ENCODE measurements around a stretch of chr16.

- PRO-cap = no peak
- RRBS = no CpG with 5 or more reads among the region's 14 CpGs
Observed at GRCh38 chr16:84984555-84985213, 26.7 kb downstream of the ZDHHC7 start.

GRCh38 chr16:85018654-85019145 lies 7.4 kb upstream of the ZDHHC7 start:
- PRO-cap = no peak
- RRBS = 83% methylated on average over 1 of the region's 12 CpGs

DNA sequence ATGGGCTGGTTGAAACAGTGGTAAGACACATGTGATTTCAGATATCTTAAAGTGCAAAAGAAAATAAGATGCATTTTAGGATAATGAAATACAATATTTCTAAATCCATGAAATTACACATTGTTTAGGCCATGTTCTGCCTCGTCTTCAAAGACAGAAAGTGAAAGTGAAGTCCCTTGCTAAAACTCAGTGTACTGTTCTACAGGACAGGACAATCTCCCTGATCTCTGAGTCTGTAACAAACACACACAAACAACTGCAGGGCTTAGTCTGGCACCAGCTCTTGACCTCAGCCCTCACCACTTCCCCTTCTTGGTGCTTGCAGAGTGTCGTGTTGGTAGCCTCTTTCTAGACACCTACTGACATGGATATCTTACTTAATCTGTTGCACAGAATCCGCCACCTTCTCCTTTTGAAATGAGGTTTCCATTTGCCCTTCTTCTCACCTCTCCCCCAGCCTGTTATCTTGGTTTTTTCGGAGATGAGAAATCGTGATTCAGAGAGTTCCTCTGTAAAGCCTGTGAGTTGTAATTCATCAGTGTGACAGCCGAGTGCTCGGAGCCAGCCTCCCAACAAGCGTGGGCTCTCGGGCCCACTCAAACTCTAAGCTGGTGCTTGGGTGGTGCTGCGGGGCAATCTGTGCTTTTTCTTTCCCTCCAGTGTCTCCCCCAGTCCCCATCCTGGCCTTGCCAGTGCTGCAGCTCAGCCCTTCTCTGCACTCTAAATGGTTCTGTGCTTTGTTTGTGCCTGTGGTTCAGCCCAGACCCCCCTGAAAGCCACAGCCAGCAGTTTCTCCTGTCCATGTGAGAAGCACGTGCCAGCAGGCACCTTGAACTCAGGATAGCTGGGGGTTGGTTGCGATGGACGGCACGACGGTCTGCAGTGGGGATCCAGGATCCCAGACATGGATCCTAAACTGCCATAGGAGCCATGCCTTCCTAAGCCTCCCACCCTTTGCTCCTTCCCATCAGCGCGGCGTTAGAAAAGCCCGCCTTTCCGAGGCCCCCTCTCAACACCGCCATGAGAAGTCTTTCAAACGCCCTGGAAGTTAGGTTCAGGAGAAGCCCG lies 28.0 kb downstream of the KIAA0513 start:
- PRO-cap = no peak
- RRBS = no CpG with 5 or more reads among the region's 23 CpGs

DNA sequence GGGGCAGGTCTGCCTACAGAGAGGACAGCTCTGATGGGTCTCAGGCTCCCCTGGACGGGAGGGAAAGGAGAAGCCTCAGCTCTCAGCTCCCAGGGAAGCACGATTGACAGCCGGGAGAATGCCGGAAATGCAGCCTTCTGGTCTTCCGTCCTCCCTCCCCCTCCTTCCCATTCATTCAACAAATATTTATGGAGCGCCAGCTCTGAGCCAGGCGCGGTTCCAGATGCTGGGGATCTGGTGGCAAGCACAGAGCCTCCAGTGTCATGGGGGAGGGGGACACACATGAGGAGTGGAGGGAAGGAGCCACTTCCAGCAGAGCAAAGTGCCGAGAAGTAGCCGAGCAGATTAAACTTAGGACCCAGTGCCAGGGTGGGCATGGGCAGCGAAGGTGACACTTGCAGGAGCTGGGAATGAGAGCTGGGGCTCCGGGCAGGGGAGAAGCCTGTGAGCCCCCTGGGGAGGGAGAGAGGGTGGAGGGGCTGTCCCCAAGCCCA lies 62.1 kb upstream of the CIBAR2 start:
- PRO-cap = no peak
- RRBS = 20% methylated on average over 1 of the region's 12 CpGs

DNA sequence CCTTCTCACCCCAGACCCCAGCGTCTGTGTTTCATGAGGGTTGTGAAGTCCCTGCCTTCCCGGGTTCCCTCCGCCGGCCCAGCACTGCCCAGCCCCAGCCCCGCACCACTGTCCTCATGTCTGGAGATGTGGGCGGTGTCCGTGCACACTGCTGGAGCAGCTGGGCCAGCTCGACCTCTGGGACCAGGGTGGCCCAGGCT lies 199.5 kb upstream of the CIBAR2 start:
- PRO-cap = no peak
- RRBS = no CpG with 5 or more reads among the region's 8 CpGs

GRCh38 chr16:85313632-85314137 lies 201.4 kb upstream of the CIBAR2 start:
- PRO-cap = no peak
- RRBS = 13% methylated on average over 1 of the region's 8 CpGs

DNA sequence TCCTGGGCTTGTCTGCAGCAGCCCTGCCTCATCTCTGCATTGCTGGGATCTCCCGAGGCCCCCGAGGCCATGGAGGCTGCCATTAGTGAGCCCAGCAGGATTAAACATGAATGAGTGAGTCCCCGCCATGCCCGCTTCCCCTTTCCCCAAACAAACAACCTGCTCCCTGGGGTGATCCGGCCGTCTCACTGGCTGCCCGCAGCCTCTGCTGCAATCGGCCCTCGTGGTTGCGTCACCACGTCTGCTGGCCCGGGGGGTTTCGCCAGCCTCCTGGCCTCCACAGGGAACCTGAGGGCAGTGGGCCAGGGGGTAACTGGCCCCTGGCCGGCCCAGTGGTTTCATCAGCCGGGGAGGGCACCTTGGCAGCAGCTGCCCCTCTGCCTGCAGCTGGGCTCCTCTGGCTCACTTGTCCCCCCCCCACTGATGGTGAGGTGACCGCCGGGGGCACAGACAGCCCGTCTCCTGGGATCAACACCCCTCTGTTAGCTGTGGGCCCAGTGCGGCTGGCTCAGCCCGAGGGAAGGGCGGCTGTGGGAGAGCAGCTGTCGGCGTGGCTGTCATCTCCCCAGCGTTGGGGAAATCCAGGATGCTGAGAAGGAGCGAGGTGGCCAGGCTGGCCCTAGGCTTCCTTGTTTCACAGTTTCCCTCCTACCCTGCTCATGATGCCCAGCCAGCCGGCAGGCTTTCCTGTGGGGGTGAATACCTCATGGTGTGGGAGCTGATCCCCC lies 88.1 kb upstream of the GSE1 start:
- PRO-cap = no peak
- RRBS = 47% methylated on average over 12 of the region's 26 CpGs

GRCh38 chr16:85529607-85530120 lies 83.5 kb upstream of the GSE1 start:
- PRO-cap = no peak
- RRBS = 80% methylated on average over 1 of the region's 10 CpGs

- PRO-cap = no peak
- RRBS = no CpG with 5 or more reads among the region's 12 CpGs
Observed at GRCh38 chr16:85561177-85561625, 51.9 kb upstream of the GSE1 start.

- PRO-cap = unidirectional peak, minus-strand start at chr16:85563587; unidirectional peak, minus-strand start at chr16:85563656; unidirectional peak, plus-strand start at chr16:85564023
- RRBS = no CpG with 5 or more reads among the region's 27 CpGs
Observed at GRCh38 chr16:85563184-85564241, 49.6 kb upstream of the GSE1 start.

DNA sequence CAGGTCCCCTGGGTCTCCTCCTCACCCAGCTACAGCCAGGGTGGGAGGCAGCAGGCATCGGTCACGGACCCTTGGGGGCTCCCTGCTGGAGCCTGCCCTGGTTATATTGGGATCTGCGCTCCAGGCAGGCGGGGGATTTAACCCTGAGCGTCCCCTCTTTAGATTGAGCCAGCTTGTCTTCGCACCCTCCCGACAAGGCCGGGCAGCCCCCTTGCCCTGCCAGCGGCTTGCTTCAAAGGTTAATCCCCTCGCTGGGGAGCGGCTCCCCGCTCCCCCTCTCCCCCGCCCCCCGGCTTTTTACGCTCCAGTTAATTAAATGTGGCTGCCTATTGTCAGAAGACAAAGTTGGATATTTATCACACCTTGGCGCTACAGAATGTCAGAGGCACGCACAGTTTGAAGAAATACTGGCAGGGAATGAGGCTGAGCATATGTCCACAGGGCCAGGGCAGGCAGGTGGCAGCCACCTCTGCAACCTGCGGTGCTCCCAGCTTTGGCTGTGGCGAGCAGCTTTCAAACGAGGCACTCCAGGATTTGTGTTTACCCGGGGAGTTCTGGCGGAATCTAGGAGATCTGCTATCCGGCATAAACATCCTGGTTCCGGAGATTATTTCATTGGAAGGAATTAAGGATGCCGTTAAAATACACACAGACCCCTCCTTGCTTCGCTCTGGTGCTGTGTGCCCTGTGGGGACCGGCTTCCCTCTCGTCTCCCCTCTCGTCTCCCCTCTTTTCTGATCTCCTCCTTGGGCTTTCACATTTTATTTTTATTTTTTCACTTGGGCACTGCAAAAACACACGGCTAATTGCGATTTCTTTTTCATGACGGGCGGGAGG lies 38.1 kb upstream of the GSE1 start:
- PRO-cap = no peak
- RRBS = 20% methylated on average over 10 of the region's 33 CpGs

DNA sequence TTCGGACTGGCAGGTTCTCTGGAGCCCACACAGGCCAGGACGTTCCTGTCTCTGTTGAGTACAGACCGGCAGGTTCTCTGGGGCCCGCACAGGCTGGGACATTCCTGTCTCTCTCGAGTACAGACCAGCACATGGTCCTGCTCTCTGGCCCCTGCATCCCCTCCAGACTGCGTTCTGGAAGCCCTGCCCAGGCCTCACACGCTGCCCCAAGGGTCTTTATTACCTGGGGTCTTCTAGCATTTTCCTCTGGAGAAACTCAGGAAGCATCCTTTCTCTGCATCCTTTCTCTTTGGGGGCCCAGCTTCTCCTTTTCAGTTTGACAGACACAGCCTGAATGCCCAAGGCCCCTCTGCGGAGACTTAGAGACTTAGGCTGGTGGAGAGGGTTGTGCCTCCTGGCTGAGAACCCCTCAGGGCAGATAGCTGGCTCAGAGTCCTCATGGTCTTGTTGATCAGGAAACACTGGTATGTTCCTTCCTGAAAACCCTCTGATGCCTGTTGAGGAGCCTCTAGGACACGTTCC lies 18.0 kb upstream of the GSE1 start:
- PRO-cap = no peak
- RRBS = no CpG with 5 or more reads among the region's 9 CpGs

DNA sequence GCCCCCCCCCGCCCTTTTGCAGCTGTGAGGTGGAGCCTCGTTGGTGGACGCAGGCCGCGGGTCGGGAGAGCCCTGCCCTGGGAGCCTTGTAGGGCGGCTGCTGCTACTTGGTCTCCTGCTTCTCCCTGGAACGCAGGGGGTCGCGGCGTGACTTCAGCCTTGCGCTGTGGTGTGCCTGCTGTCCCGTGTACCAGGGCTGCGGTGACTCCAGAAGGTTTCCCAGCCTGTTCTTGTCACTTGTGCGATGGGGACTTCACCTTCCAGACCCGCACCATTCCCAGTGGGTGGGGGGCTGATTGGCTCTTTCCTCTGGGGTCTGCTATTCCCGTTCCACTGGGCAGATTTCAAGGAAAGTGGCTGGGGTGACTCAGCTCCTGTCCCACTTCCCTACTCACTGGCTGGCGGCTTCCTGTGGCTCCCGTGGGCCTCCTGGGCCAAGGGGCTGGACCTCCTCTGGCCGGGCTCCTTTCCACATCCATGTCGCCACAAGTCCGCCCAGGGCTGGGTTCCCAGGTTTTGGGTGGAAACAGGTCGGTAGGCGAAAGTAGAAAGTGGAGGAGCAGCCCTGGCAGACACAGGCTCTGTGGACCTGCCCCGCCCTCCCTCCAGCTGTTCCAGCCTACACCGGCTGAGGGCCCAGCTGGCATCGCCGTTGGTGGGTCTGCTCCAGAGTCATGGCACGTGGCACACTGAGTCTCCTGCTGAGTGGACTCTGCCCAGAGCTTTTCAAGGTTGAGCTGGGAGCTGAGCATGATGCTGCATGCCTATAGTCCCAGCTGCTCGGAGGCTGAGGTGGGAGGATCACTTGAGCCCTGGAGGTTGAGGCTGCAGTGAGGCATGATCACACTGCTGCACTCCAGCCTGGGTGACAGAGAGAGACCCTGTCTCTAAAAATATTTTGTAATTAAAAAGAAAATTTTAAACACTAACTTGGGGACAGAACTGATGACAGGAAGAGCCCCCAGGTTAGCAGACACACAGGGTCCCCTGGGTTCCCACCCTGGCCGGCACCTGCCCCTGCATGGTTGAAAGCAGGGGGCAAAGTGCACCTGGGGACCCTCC lies 28.6 kb downstream of the GSE1 start:
- PRO-cap = unidirectional peak, plus-strand start at position 729 of the sequence
- RRBS = no CpG with 5 or more reads among the region's 31 CpGs

DNA sequence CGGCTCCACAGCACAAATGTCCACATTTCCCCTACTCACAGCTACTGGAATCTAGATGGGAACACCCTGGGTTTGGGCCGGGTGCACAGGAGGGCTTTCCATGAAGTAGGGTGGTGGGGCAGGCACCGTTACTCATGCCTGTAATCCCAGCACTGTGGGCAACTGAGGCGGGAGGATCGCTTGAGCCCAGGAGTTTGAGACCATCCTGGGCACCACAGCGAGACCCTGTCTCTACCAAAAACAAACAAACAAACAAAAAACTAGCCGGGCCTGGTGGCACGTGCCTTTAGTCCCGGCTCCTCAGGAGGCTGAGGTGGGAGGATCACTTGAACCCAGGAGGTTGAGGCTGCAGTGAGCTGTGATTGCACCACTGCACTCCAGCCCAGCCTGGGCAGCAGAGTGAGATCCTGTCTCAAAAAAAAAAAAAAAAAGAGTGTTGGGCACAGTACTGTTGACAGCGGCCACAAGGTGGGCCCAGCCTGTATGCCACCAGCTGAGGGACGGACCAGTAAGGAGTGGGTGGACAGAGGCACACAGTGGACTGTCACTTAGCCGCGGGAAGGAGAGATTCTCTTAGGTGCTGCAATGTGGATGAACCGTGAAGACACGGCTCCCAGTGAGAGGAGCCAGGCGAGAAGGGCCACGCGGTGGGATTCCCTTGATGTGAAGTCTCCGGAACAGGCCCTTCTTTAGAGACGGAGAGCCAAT lies 31.0 kb downstream of the GSE1 start:
- PRO-cap = no peak
- RRBS = no CpG with 5 or more reads among the region's 20 CpGs

DNA sequence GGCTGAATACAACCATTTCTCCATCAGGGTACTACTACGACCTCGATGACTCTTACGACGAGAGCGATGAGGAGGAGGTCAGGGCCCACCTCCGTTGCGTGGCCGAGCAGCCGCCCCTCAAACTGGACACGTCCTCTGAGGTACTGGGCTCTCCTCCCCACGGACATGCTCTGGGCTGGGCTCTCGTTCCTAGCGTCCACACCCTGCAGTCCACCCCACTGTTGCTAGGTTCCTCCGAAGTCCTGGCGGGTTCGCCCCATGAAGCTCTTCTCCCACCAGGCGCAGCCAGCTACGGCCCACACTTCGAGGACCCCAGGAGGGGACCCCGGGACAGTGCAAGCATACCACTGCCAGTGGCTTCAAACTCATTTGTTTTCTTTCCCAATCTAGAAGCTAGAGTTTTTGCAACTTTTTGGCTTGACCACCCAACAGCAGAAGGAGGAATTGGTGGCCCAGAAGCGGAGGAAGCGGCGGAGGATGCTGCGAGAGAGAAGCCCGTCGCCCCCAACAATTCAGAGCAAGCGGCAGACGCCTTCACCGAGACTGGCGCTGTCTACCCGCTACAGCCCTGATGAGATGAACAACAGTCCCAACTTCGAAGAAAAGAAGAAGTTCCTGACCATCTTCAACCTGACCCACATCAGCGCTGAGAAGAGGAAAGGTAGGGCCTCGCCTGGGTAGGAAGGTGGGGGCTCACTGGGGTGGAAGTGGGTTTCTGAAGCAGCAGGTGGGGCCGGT lies 25.6 kb downstream of the GINS2 start:
- PRO-cap = no peak
- RRBS = 93% methylated on average over 1 of the region's 35 CpGs

- PRO-cap = no peak
- RRBS = 100% methylated on average over 2 of the region's 22 CpGs
Observed at GRCh38 chr16:85663694-85664541, 24.8 kb downstream of the GINS2 start.

DNA sequence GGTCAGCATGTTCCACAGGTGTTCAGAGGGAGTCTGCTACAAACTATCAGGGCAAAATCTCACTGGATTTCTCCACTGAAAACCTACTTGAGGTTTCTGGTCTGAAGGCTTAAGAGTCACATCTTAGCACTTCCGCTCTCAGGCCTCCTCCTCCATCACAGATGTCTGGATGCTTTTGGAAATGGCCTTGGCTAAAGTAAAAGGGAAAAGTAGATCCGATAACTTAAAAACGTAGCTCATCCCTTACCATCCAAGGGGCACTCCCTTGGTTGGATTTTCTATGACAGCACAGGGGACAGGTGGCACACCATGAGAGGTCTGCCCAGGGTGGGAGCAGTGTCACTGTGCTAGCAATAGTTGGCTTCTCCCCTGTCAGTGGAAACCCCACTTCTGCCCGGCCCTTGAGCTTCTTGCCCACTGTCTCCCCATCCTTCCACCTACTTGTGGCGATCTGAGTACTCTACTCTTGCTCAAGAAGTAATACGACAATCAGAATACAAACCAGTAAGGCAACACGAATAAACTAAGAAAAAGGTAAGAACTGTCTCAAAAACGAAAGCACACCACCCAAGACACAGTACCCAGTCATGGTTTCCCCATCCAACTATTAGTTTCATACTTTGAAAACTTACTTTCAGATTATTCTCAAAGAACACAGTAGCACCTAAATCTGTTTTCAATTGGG lies 14.2 kb downstream of the GINS2 start:
- PRO-cap = no peak
- RRBS = no CpG with 5 or more reads among the region's 8 CpGs

DNA sequence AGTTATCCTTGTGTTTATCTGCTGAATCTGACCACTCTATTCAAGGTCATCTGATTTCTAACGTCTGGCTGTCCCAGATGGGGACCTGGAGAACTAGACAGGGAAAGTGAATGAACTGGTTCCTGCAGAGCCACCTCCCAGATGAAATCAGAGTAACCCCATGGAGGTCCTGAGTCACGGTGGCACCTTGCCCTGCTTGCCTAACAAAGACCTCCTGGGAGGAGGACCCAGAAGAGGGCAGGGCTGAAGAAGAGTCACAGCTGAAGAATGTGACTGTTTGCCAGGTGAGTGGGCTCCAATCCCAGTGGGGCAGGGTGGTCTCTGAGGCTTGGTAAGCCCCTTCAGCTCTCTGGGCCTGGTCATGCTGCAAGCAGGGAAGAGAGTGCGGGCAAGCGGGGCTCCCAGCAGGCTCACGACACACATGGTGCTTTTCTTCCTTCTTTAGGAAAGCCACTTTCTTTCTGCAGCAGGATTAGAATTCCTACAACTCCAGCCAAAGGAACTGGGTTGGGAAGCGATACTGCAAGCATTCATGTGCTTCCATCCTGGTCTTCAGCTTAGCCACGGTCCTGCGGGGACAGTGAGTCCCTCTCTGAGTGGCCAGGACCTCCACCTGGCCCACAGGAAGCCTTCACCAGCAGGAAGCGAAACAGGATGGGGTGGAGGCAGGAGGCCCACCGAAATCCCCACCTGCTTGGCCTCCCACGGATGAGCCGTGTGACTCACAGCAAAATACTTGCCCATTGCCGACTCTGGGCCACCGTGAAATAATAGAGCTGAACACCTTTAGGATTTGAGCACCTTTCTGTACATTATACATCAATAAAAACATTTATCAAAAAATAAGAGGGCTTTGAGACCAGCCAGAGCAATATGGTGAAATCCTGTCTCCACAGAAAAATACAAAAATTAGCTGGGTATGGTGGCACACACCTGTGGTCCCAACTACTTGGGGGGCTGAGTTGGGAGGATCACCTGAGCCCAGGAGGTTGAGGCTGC lies 4.2 kb downstream of the C16orf74 start:
- PRO-cap = no peak
- RRBS = no CpG with 5 or more reads among the region's 14 CpGs

GRCh38 chr16:85798231-85798656 lies 1.1 kb downstream of the EMC8 start:
- PRO-cap = no peak
- RRBS = no CpG with 5 or more reads among the region's 14 CpGs

GRCh38 chr16:85799891-85800986 lies 744 bp downstream of the COX4I1 start:
- PRO-cap = no peak
- RRBS = 3% methylated on average over 12 of the region's 64 CpGs

Measured in kidney (tissue), 2 donors.